MCF 10A (cell line): ENCODE data around the genes SYNPO2, FABP2 and QRFPR.

GRCh38 chr4:118836269-118837069 lies 543 bp upstream of the SEC24D start:
- PRO-cap, result bidirectional peak, plus-strand start at chr4:118836631, minus-strand start at chr4:118836567
- RRBS, result 2% methylated on average over 1 of the region's 29 CpGs

GRCh38 chr4:118865172-118865538 lies 23.5 kb upstream of the SYNPO2 start:
- PRO-cap, result no peak
- RRBS, result no CpG with 5 or more reads among the region's 5 CpGs

- PRO-cap, result bidirectional peak, plus-strand start at chr4:118888856, minus-strand start at chr4:118888840
- RRBS, result no CpG with 5 or more reads among the region's 30 CpGs
Observed at GRCh38 chr4:118888557-118889328, at the start of gene SYNPO2. SYNPO2 (plus strand) TSS chr4:118888854.

- PRO-cap, result no peak
- RRBS, result no CpG with 5 or more reads among the region's 7 CpGs
Observed at GRCh38 chr4:119031619-119032439, 103.8 kb upstream of the MYOZ2 start.

- PRO-cap, result unidirectional peak, minus-strand start at chr4:119068063
- RRBS, result no CpG with 5 or more reads among the region's 28 CpGs
Observed at GRCh38 chr4:119067243-119068284, 68.1 kb upstream of the MYOZ2 start.

GRCh38 chr4:119080815-119081499 lies 54.7 kb upstream of the MYOZ2 start:
- PRO-cap, result no peak
- RRBS, result no CpG with 5 or more reads among the region's 2 CpGs

GRCh38 chr4:119217507-119218061 lies 5.1 kb downstream of the USP53 start:
- PRO-cap, result no peak
- RRBS, result no CpG with 5 or more reads among the region's 2 CpGs

DNA sequence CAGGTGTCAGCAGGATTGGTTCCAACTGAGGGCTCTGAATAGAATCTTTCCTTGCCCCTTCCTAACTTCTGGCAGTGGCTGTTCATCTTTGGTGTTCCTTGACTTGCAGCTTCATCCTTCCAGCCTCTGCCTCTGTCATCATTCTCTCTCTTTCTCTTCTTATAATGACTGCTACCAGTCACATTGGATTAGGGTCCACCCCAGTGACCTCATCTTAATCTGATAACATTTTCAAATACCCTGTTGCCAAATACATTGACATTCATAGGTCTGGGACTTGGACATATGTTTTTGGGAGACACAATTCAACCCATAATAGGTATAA lies 6.7 kb downstream of the USP53 start:
- PRO-cap, result no peak

- PRO-cap, result no peak
- RRBS, result no CpG with 5 or more reads among the region's 2 CpGs
Observed at GRCh38 chr4:119266938-119267572, 33.4 kb downstream of the C4orf3 start.

DNA sequence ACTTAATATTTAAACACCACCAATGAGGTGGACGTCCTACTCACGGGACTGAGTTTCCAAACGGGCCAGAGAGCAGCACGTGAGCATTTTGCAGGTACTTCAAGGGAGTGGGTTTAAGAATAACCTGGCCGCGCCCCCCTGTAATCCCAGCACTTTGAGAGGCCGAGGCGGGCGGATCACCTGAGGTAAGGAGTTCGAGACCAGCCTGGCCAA lies 467 bp upstream of the C4orf3 start:
- PRO-cap, result no peak
- RRBS, result no CpG with 5 or more reads among the region's 10 CpGs

DNA sequence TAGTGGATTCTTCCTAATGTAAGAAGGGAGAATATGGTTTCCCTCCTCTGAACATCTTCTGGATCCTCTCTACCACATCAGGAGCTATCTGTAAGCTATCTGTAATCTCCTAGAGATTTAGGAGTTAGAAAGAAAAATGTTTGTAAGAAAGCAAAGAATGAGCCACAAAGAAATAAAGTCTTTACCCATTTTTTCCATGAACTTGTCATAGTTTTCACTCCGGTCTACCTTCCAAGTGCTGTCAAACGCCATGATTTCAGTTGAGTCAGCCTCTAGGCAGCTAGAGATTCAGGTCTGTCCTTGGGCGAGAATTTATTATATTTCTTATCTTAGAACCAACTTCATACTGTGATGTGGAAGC lies at the start of gene FABP2:
FABP2 (minus strand) TSS at position 288 of the 361 bp plus-strand sequence.
- PRO-cap, result no peak
- RRBS, result no CpG with 5 or more reads among the region's 3 CpGs

DNA sequence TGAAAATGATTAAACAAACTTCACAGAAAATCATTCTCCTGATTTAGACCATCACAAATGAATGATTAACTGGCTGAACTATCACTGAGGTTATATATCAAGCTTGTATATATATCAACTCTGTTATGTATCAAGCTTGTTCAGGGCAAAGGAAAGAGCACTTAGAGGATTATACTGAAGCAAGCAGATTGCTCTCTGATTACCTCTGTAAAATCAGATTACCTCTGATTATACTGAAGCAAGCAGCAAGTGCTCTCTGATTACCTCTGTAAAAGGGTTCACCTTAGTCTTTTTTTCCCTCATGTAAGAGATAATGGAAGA lies 149.7 kb downstream of the PDE5A start:
- PRO-cap, result no peak

GRCh38 chr4:119954477-119954984 lies 112.1 kb downstream of the MAD2L1 start:
- PRO-cap, result no peak
- RRBS, result no CpG with 5 or more reads among the region's 18 CpGs

GRCh38 chr4:121139514-121139888 lies 24.6 kb downstream of the TNIP3 start:
- PRO-cap, result no peak
- RRBS, result no CpG with 5 or more reads among the region's 2 CpGs

DNA sequence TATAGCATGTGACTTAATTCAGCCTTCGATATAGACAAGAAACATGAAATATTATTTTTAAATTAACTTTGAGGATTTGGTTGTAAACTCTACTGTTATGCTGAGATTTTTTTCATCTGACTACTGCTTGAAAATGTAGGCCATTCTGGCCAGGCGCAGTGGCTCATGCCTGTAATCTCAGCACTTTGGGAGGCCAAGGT lies 24.3 kb downstream of the TNIP3 start:
- PRO-cap, result no peak
- RRBS, result no CpG with 5 or more reads among the region's 2 CpGs

- PRO-cap, result no peak
- RRBS, result no CpG with 5 or more reads among the region's 3 CpGs
Observed at GRCh38 chr4:121194472-121194702, 30.3 kb upstream of the TNIP3 start.

DNA sequence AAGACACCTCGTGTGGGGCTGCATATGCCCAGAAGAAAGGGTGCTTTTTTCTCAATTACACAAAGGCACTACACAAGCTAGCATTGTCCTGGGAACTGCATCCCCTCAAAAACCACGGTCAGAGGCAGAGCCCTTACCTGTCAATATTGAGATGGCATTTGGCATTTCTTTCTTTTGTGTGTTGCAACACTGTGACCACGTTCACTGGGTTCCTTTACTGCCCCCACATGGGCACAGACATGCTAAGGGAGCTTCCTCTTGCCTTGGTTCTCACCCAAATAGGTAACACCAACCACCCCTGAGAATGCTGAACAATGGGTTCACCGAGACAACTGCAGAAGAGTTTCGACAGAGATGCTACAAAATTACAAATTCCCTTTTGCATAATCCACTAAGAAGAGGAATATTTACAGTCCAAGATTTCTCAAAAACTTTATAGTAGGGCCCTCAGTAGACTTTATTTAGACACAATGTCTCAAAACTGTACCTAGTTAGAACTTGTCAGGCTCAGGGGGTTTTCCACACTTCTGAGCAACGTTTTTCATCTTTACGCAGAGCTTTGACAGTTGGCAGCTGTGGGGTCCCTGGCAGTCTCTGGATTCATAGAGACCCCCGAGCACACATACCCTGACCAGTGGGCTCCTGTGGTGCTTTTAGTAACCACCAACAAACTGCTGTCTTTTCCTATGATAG lies 35.9 kb upstream of the TNIP3 start:
- PRO-cap, result no peak
- RRBS, result no CpG with 5 or more reads among the region's 8 CpGs

DNA sequence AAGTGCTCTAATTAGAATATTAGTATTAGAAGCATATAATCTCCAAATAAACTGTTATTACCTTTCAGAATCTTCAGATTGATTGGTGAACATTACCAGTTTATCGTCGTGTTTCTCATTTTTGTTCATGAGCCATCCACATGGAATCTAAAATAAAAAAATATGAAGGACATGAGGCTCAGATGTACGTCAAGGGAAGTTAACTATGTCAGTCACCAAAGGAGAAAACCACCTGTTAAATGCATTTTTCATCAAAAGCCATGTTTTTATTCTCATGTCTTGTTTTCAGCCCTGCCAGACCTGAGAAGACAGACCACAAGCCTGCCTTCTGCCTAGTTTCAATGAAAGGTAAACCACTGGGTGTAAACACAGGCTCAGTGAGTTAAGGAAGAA lies 52.2 kb upstream of the TNIP3 start:
- PRO-cap, result no peak
- RRBS, result no CpG with 5 or more reads among the region's 3 CpGs

DNA sequence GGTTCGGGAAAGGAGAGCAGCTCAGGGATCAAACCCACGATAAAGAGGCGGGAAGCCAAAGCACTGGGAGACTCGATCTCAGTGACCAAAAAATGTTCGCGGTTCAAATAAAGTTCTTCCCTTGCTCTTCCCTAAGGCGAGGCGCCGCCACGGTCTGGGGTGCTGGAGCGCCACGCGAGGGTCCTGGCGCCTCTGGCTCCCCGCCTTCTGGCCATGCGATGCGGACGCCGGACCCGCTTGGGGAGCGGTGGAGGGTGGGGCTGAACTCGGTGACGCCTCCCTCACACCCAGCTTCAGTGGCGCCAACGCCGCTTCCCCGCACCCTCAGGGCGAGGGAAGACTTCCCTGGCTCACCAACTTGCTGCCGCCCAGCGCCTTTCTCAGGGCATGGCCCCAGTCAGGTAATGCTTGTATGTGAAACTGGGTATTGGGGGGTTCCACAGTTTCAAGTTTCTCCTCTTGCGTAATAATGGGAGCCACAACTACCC lies at the start of gene QRFPR:
QRFPR (minus strand) TSS at position 215 of the 488 bp plus-strand sequence.
- PRO-cap, result bidirectional peak, plus-strand start at position 296 of the sequence, minus-strand start at position 239 of the sequence
- RRBS, result no CpG with 5 or more reads among the region's 31 CpGs

DNA sequence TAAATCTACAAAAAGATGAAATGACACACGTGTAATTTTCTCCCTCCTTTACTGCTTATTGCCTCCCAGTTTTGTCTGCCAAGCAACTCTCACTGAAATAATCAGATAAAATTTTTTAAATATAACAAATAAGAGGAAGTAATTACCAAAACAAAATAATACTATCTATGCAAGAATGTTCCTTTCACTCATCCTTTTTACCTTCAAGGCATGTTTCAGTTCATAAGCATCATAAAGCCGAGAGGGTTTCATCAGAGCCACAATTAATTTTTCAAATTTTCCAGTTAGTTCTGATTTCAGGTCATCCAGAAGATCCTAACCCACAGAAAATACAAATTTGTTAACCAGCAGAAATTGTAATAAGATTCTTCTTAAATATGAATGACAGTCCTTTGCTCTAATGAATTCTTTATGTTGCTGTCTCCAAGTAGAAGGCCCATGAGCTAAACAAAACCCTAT lies 13.6 kb downstream of the ANXA5 start:
- PRO-cap, result no peak
- RRBS, result no CpG with 5 or more reads among the region's 2 CpGs